NB4 (cell line): ENCODE measurements around the genes FAM174C, NDUFS7, GAMT, RPS15, PCSK4 and MBD3.

- RRBS = 96% methylated on average over 4 of the region's 39 CpGs
Observed at GRCh38 chr19:1254048-1254484, 5.7 kb downstream of the MIDN start.

DNA sequence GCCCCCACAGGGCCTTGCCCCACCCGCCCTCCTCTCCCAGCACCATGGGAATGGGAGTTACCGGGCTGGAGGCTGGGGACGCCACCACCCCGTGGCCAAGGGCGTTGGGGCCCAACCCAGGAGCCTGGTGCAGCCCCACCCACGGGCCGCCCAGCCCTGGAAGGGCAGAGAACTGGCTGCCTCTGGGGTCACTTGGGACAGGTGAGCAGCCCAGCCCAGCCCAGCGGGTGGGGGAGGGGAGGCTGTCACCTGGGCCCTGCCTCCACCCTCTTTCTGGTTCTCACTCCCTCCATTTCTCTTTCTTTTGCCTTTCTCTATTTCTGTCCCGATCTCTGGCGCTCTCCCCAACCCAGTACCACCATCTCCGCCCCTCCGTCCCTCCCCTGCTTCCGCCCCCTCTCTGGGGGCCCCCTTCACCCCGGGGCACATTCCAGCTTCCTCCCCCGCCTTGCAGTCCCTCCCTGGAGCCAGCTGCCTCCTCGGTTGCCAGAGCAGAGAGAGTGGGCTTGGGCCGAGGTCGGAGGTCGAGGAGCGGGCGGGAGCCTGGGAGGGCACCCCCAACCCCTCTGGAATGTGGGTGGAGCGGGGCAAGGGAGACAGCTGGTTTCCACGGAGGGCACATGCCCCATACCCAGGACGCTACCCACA, 6.7 kb upstream of the CIRBP start:
- RRBS = 91% methylated on average over 1 of the region's 24 CpGs

DNA sequence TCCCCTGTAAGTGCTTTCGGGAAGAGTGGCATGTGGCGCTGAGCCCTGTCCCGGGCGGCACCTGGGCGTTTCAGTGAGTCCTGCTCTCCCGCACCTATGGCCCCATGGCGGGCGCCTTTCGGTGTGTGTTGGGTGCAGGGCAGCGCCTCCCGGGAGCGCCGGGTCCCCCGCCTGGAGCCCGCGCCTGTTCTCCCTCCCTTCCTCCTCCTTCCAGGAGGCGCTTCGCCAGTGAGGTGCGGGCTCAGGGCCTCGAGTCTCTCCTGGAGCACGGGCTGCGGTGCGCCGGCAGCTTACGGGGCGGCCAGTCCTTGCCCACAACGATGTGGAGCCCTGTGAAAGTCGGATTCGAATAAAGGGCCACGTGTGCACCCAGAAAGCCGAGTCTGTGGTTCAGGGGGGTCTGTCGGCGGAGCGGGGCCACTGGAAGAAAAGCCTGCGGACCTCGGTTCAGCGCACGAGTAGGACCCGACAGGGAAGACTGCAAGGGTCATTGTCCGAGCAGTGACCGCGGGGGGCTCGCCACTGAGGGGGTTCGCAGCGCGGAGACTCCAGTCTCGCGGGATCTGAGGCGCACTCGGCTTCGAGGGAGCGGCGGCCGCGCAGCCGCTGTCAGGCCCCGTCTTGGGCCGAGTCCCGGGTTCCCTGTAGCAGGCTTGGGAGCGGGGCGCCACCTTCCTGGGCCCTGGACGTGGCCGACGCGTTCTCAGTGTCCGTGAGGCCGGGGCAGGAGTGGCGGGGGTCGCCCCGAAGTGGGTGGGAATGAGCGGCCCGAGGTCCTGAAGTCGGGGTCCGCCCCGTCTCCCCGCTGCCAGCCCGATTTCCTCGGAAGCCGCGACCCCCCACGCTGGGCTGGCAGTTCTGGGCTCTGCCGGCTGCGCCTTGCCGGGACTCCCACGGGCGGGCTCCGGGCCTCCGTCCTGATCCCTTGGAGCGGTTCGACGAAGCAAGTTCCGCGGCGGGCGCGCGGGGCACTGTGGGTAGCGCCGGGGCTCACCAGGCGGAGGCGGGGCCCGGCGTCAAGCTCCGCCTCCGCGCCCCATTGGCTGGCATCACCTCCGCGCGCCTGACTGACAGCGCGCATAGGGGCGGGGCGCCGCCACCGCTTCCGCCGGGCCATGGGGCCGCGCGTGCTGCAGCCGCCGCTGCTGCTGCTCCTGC, at the start of gene FAM174C:
TSS of gene FAM174C (plus strand) at position 1,096 of the 1,158 bp plus-strand sequence.
- RRBS = 24% methylated on average over 40 of the region's 122 CpGs

DNA sequence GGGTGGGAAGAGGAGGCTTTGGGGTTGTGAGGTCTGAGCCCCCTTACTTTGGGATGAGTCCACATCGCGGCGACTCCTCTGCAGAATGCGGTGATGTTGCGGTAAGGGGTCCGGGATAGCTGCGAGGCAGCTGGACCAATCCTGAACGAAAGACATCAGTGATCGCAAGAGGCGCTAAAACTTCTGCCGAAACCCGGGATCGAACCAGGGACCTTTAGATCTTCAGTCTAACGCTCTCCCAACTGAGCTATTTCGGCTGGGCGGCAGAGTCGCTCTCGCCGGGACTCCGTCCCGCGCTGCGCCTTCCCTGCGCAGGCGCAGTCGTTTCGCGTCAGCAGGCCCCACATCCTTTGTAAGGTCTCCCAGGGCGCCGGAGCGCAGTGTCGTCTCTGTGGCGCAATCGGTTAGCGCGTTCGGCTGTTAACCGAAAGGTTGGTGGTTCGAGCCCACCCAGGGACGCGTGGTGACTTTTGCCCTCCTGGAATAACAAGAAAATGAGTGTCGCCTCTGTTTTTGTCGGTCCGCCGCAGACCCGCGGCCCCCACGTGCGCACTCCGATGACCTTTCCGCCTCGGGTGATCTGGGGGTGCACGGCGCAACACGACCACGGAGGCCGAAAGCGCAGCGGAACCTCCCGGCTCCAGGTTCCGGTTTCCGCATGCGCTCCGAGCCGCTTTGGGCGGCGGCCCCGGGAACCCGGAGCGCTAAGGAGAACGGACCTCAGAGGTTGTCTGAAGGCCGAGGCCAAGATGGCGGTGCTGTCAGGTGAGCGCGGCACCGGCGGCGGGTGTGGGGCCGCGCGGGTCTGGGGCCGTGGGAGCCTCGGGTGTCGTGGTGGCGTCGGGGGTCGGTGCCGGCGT, at the start of gene NDUFS7:
TSS of gene NDUFS7 (plus strand) at position 730 of the 860 bp plus-strand sequence.
- RRBS = under 1% methylated on average over 45 of the region's 89 CpGs

DNA sequence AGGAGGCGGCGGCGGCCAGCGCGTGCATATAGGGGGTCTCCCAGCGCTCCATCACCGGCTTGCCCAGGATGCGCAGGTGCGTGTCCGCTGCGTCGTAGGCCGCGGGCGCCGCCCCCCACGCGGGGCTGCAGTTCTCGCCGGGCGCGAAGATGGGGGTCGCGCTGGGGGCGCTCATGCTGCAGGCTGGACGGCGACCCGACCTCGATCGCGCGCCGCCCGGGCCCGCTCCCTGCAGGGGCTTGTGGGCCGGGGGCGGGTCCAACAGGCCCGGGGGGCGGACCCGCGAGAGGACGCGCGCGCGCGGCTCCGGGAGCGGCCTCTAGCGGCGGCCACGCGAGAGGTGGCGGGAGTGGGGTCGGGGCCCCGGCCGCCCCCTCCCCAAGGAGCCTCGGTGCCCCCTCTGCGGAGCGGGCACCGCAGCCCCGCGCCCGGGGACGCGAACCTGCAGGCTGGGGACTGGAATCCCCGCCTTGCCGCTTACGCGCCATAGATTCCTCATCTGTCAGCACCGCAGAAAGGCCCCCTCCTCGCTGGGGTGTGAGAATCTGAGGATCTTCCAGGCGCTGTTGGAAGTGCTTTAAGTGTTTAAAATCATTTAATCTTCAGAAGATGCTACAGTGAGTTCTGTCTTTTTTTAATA, at the start of gene GAMT:
TSS of gene GAMT (minus strand) at position 241 of the 640 bp plus-strand sequence.
- RRBS = 24% methylated on average over 56 of the region's 73 CpGs

DNA sequence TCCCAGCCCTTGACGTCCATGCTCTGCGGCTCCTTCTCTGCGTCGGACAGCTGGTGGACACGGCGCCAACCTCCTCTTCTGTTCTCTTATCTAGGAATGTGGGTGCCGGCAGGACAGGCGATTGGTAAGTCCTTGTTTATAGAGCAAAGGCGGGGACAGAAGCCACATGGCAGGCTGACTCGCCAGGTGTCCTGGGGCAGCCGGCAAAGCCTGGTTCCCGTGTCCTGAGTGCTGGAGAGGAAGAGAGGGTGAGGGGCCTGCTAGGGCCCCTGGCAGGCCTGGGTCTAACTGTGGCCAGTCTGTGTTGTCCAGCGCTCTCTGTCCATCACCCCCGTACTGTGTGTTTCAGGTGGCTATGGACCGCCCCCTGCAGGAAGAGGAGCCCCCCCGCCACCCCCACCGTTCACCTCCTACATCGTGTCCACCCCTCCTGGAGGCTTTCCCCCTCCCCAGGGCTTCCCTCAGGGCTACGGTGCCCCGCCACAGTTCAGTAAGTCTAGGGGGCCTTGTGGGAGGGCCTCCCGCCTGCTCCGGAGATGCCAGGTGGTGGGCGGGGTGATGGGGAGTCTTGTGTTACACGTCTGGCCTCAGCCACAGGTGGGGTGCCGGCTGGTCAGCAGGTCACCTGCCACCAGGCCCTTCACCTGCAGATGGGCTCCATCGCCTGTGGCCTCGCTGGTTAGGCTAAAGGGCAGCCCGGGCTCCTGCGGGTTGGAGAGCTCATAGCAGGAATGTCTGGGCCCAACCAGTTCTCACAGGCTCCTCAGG, 8.1 kb upstream of the RPS15 start:
- RRBS = 96% methylated on average over 10 of the region's 29 CpGs

GRCh38 chr19:1433465-1433883, 4.7 kb upstream of the RPS15 start:
- RRBS = 87% methylated on average over 2 of the region's 22 CpGs

GRCh38 chr19:1438318-1439351, at the start of gene RPS15:
TSS of gene RPS15 (plus strand) at chr19:1438396.
- RRBS = under 1% methylated on average over 31 of the region's 104 CpGs

DNA sequence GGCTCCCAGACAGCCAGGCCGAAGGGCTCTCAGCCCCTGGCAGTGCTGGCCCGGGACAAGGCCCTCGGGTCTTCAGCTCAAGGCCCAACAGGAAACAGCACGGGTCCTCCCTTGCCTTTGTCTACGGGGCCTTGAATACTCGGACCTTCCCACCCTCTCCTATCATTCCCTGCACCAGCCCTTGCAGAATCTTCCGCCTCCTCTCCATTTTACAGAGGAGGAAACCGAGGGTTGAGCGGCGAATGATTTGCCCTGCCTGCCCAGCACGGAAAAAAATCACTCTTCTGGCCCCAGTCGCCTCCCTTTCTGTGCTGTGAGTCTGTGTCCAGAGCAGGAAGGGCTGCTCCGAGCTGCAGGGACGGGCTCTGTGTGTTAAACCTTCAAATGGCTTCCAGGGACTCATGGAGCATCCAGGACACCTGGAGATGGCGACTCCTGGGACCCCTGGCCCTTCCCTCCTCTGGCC, 931 bp upstream of the APC2 start:
- RRBS = no CpG with 5 or more reads among the region's 15 CpGs

GRCh38 chr19:1469357-1469799, 9.6 kb downstream of the C19orf25 start:
- RRBS = 30% methylated on average over 34 of the region's 72 CpGs

GRCh38 chr19:1489997-1490887, at the start of gene PCSK4:
TSS of gene PCSK4 (minus strand) at chr19:1490350.
- RRBS = 6% methylated on average over 10 of the region's 66 CpGs

- RRBS = no CpG with 5 or more reads among the region's 7 CpGs
Observed at GRCh38 chr19:1509550-1510075, 3.2 kb downstream of the ADAMTSL5 start.

GRCh38 chr19:1524185-1524592, 312 bp downstream of the PLK5 start:
- RRBS = 87% methylated on average over 28 of the region's 61 CpGs

DNA sequence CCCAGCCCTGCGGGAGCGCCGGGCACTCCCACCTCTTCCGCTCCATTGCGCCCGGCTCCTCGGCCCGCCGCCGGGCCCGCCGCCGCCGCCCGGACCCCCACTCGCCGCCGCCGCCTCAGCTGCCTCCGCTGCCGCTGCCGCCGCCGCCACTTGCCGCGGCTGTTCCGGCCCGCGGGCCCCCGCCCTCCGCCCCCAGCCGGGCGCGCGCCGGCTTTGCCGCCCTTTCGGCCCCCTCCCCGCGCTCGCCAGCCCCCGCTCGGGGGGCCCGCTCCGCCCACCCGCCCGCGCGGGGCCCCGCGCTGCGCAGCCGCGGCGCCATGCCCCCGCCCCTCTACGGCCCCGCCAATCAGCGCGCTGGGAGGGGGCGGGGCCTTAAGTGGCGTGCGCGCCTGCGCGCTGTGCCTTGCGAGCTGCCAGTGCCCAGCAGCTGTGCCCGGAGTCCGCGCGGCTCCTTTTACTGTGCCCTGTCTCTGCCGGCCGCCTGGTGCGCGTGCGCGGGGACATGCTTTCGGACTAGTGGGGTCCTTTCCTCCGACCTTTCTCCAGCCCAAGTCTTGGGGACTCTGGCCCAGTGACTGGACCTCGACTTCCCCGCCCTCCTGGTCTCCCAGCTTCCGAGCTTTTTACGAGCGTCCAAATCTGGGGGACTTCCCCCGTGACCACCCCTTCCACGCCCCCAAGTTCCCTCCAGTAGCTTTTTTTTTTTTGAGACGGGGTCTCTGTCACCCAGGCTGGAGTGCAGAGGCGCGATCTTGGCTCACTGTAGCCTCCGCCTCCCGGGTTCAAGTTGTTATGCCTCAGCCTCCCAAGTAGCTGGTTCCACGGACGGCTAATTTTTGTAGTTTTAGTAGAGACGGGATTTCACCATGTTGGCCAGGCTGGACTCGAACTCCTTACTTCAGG, at the start of gene MBD3:
TSS of gene MBD3 (minus strand) at position 280 of the 903 bp plus-strand sequence.
- RRBS = under 1% methylated on average over 19 of the region's 95 CpGs

DNA sequence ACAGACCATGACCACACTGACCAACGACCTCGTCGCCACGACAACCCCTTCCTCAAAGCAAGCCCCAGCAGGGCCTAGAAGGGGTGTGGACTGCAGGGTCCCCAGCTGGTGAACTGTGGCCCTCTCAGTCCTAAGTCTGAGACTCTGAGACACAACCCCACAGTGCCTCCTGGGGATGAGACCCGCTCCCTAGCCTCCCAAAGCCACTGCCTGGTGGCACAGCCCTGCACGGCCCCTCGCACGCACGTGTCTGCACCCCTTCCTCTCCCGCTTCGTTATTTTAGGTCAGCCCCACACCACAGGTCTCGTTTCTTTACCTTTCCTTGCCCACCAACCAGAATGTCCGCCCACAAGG, 2.4 kb downstream of the UQCR11 start:
- RRBS = no CpG with 5 or more reads among the region's 13 CpGs

GRCh38 chr19:1747069-1747577, 6.2 kb upstream of the ONECUT3 start:
- RRBS = no CpG with 5 or more reads among the region's 16 CpGs

- RRBS = no CpG with 5 or more reads among the region's 4 CpGs
Observed at GRCh38 chr19:1795552-1795759, 16.6 kb downstream of the ATP8B3 start.

DNA sequence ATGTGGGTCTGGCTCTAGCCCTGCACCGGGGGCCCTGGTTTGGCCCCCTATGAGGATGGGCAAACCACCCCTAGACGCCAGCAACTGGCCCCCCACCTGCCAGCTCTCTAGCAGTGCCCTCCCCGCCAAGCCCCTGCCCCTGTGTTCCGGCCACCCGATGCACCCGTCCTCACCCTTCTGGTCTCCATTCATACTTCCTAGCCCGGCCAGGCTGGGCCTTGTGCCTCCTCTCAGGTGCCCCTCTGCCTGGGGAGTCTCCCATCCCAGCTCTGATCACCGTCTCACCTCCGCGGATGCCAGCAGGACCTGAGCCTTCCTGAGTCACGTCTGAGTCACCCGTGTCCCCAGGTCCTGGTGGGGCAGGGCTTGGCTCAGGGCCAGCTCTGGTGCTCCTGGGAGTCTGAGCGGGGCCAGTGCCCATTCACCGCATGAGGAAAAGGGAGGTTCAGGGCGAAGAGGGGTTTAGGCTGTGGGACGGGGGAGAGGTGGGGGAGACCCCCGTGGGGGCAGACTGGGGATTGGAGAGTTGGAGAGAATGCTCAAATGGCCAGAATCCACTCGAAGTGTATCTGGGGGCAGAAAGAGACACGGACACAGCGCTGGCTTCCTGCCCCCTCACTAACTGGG, 647 bp downstream of the ATP8B3 start:
- RRBS = no CpG with 5 or more reads among the region's 20 CpGs

GRCh38 chr19:1827611-1828223, 15.6 kb upstream of the ATP8B3 start:
- RRBS = 76% methylated on average over 3 of the region's 34 CpGs

DNA sequence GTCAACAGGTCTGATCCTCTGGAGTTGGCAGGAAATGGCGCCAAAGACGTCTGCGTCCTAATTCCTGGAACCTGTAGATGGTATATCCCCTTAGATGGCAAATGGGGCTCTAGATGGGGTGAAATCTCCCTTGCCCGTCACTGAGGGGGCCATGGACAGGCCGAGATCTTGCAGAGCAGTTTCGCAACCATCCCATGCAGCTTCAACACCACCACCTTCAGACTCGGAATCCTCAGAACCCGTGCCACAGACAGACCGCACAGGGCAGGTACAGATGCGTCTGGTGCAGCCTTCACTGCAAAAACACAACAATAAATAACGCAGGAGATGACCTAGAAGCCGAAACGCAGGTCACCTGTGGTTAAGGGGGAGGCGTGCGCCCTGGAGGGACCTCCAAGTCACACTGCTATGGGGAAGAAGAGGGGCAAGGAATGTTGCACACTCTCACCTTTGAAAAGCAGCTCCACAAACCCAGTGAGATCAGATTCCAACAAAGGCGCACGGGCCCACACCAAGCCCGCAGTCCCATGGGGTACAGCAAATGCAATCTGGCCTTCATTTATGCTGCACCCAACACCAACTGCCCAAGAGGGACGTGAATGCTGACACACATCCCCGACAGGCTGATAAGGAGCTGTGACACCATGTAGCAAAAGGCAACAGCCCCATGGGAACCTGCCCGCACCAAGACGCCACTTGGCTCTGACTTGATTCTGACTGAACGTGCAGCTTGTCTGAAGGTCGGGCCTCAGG, 17.5 kb downstream of the REXO1 start:
- RRBS = no CpG with 5 or more reads among the region's 24 CpGs